ENCODE measurements around a stretch of chr3.

- RAMPAGE, long total RNA, result no peak
- RRBS, result no CpG with 5 or more reads among the region's 3 CpGs
These were observed 318.4 kb upstream of the TGFBR2 start for GRCh38 chr3:30287983-30288439.

- RAMPAGE, long total RNA, result no peak
- RRBS, result no CpG with 5 or more reads among the region's 1 CpG
These were observed 317.0 kb upstream of the TGFBR2 start for GRCh38 chr3:30289351-30289784.

GRCh38 chr3:30342352-30342869 lies 264.0 kb upstream of the TGFBR2 start:
- RAMPAGE, long total RNA, result no peak
- RRBS, result no CpG with 5 or more reads among the region's 4 CpGs

GRCh38 chr3:30350248-30350990 lies 256.0 kb upstream of the TGFBR2 start:
- RAMPAGE, long total RNA, result no peak
- RRBS, result no CpG with 5 or more reads among the region's 2 CpGs

DNA sequence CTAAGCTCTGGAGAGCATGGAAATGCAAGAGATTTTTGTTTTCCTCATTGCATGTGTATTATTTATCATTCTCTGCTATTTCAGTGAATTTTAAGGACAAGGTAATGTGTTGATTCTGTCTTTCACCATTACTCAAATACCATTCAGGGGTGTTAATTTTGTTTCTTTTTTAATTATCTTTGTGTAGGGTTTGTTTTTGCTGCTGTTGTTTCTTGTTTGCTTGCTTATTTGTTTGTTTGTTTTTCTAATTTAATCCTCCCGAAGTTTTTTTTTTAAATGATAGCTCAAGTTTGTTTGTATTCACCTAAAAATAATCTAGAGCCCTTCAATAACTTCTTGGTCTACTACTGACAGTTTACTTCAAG lies 131.7 kb upstream of the TGFBR2 start:
- RAMPAGE, long total RNA, result no peak
- RRBS, result no CpG with 5 or more reads among the region's 1 CpG

DNA sequence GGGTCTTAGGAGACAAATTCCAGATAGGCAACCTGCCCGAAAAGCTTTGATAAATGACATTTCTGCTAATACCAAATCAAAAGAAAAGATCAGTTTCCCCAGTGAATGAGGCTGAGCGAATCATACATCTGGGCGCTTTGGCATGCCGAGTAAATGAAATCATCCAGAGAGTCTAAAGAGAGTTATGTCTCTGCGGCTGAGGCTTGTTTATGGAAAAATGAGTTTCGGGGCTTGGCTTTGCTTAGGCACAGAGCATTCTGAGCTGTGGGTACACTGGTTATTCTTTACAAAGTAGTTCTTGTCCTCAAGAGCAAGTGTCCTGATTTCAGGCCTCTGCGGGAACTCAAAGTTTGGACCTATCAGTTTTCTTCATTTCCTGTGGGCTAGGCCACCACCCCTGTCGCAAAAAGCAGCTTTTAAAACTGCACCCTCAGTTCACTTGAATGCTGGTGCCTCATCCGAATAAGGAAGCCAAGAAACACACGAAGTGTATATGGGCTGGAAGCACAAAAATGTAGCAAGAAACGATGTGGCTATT lies 109.9 kb upstream of the TGFBR2 start:
- RAMPAGE, long total RNA, result no peak
- RRBS, result no CpG with 5 or more reads among the region's 11 CpGs

- RAMPAGE, long total RNA, result no peak
- RRBS, result no CpG with 5 or more reads among the region's 2 CpGs
These were observed 53.5 kb upstream of the TGFBR2 start for GRCh38 chr3:30552983-30553192.

DNA sequence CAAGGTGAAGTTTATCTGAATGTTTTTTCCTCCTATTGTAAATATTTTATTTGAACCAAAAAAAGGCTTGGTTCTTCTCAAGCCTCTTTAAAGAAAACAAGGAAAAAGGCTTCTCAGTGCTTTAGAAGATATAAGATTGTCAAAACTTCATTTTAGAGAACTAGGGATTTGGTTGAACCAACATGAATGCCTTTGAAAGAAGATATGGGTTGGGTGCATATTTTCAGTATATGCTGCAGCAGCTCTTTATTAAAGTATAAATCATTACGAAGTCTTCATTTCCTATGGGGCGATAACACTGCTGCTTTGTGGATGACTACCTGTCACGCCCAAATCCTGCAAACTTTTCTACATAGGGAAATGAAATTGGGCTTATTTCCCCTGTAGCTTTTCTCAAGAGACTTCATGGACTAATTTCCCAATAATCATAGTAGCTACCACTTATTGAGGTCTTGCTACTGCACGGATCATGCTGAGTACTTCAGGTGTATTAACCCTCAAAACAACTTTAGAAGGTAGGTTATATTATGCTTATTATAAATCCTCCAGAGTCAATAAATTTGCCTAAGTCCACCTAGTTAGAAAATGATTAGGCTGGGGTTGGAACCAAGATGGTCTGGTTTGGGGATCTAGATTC lies 7.9 kb downstream of the TGFBR2 start:
- RAMPAGE, long total RNA, result no peak
- RRBS, result no CpG with 5 or more reads among the region's 4 CpGs

- RAMPAGE, long total RNA, result no peak
- RRBS, result no CpG with 5 or more reads among the region's 4 CpGs
These were observed 33.5 kb downstream of the TGFBR2 start for GRCh38 chr3:30639766-30640428.

DNA sequence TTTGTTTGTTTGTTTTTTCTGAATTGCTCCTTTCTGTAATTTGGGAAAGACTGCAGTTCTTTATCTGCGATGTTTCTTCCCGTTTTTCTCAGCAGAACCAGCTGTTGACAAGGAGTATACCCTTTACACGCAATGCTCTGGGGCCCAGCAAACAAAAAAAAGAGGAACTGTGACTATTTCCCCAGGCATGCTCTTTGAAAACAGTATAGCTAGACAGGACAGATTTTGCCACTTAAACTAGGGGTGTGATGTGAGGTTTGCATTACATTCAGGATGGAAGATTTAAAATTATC lies 43.2 kb downstream of the TGFBR2 start:
- RAMPAGE, long total RNA, result no peak
- RRBS, result no CpG with 5 or more reads among the region's 3 CpGs

- RAMPAGE, long total RNA, result no peak
- RRBS, result no CpG with 5 or more reads among the region's 27 CpGs
These were observed 65.4 kb downstream of the TGFBR2 start for GRCh38 chr3:30671412-30672536.

- RAMPAGE, long total RNA, result no peak
- RRBS, result no CpG with 5 or more reads among the region's 10 CpGs
These were observed 82.7 kb downstream of the TGFBR2 start for GRCh38 chr3:30688783-30689736.

GRCh38 chr3:31288600-31289135 lies 244.1 kb upstream of the STT3B start:
- RAMPAGE, long total RNA, result no peak
- RRBS, result no CpG with 5 or more reads among the region's 8 CpGs

DNA sequence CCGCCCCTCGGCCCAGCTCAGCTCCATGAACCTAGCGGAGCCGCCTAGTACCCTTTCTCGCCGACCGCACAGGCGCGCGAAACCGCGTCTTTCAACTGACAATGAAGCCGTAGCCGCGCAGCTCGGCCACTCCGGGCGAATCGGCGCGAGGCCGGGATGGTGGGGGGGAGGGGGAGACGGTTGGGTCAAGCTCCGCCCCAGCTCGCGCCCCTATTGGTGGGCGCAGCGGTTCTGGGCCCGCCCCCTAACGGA lies 558 bp upstream of the STT3B start:
- RAMPAGE, long total RNA, result no peak
- RRBS, result no CpG with 5 or more reads among the region's 30 CpGs

DNA sequence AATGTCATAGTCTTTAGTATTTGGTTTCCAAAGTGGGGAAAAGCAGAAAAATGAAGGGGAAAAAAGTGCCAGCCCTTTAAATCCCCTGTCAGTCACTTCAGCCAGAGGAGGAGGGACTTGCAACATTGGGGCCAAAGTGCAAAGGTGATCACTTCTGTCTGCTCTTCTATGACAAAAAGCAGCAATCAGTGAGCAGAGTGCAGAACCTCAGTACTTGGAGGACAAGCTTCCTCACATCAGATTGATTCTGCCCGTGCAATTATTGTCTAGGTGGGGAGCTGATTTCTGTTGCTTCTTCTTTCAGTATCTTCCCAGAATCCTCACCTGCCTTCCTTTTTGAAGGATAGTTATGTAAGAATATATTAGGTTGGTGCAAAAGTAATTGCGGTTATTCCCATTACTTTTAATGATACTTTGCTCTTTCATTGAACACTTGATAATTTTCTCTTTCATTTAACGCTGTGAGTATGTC lies 60.1 kb downstream of the STT3B start:
- RAMPAGE, long total RNA, result no peak
- RRBS, result no CpG with 5 or more reads among the region's 3 CpGs

DNA sequence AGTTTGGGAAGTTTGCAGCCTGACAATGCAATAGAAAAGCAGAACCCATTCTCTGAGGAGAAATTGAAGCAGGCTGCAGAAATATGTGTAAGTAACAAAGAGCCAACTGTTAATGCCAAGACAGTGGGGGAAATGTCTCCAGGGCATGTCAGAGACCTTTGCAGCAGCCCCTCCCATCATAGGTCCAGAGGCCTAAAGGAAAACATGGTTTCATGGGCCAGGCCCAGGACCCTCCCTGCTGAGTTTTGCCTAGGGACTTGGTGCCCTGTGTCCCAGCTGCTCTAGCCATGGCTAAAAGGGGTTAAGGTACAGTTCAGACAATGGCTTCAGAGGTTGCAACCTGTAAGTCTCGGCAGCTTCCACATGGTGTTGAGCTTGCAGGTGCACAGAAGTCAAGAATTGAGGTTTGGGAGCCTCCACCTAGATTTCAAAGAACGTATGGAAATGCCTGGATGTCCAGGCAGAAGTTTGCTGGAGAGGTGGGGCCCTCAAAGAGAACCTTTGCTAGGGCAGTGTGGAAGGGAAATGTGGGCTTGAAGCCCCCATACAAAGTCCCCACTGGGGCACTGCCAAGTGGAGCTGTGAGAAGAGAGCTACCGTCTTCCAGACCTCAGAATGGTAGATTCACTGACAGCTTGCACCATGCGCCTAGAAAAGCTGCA lies 73.6 kb downstream of the STT3B start:
- RAMPAGE, long total RNA, result no peak
- RRBS, result no CpG with 5 or more reads among the region's 4 CpGs

- RAMPAGE, long total RNA, result no peak
- RRBS, result no CpG with 5 or more reads among the region's 2 CpGs
These were observed 84.1 kb downstream of the STT3B start for GRCh38 chr3:31616906-31617135.

DNA sequence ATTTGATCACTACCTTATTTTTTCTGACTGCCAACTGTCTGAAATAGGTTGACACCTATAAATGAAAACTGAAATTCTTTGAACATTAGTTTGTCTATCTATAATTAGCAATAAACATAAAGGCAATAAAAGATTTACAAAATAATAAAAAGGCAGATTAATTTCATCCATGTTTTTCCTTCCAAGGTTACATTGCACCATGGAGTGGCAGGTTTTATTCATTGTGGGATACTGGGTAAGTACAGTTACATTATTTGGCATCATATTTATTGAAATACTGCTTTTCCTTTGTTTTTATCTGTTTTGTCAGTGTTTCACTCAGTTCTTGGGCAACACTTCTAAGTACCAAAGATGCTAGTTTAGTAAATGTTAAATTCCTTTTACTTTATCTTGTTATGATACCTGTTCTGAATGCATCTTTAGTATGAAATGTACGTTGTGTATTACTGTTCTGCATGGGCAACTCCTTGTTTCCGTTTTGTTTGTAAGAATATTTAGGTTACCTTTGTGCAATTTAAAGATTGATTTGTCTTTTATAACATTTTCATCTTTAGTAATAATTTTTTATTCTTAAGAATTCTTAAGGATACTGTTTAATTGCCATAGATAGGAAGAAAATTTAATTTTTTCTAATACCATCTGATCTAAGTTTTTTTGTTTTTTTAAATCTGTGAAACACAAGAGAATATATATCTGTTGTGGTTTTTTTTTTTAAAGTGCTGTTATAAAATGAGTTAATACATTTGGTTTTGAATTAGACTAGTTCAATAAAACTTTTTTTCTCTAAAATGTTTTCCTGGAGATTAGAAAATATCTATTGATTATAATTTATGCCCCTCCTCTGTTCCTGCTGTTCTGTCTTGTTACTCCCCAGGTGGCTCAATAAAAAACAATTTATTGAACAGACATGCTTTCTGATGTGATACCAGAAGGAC lies 85.3 kb downstream of the STT3B start:
- RAMPAGE, long total RNA, result no peak
- RRBS, result no CpG with 5 or more reads among the region's 2 CpGs

GRCh38 chr3:31879426-31879978 lies 101.6 kb downstream of the OSBPL10 start:
- RAMPAGE, long total RNA, result no peak
- RRBS, result no CpG with 5 or more reads among the region's 5 CpGs

- RAMPAGE, long total RNA, result no peak
- RRBS, result no CpG with 5 or more reads among the region's 4 CpGs
These were observed 20.0 kb downstream of the OSBPL10 start for GRCh38 chr3:31960944-31961648.

All from cardiac muscle cell (in vitro differentiated cells and primary cell).